GM19239 (cell line): ENCODE measurements around the gene PATL1.

GRCh38 chr11:59210549-59211624 is 1.8 kb downstream of the MPEG1 start:
- RRBS, result 15% methylated on average over 5 of the region's 21 CpGs

DNA sequence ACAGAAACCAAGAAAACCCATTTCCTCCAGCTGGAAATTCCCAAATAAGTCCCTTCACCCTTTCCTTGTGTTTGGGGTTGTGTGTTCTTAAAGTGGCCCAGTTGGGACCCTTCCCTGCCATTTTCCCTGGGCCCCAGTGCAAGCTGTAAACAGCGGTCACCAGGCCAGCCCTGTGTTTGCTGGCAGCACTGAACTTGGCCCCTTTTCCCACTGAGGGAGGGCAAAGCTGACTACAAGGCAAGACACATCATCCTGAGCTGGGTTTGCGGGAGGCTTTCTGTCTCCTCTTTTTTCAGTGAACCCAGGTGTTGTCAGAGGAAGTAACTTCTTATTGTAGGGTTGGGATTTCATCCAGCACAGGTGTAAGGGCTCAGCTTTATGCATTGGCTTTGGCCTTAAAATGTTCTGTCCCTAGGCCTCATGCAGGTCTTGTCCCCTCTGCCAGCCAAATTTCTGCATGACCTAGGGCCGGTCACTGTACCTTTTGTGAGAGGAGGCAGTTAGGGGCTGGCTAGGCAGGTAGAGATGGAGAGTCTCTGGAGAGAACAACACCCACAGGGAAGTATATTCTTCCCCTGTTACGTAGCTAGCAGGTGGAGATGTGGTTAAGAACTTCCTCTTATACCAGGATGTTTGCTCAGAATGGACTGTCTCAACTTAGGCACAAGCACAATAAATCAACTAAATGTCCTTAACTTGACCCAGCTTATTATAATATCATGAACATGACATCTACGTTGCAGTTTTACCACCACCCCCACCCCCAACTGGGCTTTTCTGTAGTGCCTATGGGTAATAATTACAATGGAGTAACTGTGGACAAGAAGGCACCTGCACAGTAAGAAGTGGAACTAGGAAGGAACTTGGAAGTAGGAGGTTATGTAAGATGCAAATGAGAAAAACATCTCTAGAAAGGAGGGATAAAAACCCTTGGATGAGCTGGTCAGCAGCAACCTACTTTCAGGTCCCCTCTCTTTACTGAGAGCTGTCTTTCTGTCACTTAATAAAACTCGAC is 60.5 kb upstream of the MPEG1 start:
- RRBS, result no CpG with 5 or more reads among the region's 6 CpGs

DNA sequence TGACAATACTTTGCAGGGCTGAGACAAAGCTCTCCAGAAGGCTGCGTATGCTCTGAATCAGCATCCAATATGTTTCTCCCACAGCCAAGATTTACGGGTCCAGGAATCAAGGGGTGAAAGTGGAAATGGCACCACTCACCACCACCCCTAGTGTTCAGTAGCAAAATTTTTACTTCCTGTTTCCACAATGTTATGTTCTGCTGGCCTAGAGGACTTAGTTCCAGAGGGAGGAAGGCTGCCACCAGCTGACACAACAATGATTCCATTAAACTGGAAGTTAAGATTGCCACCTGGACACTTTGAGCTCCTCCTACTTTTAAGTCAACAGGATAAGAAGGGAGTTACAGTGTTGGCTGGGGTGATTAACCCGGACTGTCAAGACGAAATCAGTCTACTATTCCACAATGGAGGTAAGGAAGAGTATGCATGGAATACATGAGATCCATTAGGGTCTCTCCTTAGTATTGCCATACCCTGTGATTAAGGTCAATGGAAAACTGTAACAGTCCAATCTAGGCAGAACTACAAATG is 68.6 kb upstream of the MPEG1 start:
- RRBS, result no CpG with 5 or more reads among the region's 4 CpGs

DNA sequence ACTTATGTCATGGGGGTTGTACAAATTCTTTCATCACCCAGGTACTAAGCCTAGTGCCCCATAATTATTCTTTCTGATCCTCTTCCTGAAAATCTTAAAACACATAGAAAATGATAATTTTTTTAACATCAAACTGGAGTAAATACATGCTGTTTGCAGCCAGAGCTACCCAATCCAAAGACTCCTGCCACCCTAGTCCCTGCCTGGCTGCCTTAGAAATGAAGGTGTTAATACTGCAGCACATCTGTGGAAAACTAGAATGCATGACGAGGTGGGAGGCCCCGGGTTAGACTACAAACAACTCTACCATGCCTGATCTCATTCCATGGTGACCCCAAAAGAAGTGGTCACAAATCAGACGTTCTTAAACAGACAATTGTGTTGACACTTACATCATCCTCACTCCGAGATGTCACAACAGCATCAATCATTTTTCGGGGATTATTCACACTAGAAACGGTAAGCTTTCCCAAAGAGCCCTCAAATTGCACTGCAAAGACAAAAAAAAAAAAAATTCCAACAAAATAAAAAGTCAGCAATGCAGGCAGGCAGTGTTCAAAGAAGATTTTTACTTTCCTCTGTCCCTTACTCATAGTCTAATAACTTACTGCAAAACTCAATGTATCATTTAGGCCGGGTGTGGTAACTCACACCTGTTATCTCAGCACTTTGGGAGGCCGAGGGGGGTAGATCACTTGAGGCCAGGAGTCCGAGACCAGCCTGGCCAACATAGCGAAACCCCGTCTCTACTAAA is 17.5 kb downstream of the PATL1 start:
- RRBS, result no CpG with 5 or more reads among the region's 11 CpGs

- RRBS, result no CpG with 5 or more reads among the region's 24 CpGs
These were observed 663 bp downstream of the PATL1 start for GRCh38 chr11:59668011-59668737.

DNA sequence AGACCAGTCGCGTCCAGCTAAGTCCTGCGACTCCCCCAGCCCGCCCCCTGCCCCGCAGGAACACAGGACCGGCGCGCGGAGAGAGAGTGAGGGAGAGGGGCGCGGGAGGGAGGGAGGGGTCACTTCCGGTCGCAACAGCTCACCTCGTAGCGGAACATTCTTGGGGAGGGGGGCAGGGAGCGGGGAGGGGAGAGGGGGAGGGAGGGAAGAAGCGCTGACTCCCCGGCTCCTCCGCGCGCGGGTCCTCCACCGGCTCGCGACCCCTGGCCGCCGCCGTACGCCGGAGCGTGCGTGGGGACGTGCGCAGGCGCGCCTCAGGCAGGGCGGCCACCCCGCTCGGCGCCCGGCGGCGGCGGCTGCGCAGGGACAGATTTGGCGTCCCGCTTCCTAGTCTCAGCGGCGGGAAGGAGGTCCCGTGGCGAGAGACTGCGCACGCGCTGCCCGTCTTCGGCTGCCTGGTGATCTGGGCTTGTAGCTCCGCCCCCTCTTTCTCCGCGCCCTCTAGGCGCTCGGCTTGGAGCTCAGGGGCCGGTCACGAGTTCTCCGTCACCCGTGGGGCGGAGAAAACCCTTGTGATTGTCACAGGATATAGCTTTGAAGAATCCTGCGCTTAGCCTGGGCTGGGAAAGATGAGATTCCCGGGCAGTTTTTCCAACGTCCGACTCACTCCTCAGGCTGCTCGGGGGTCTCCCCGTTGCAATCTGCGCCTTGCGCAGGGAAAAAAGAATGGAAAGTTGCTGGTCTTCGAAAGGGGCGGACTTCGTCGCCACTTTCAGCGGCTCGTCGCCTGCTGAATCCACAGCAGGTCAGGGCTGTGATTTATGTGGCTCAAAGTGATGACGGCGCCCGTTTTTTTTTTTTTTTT is at the start of gene PATL1:
TSS of gene PATL1 (minus strand) at position 300 of the 865 bp plus-strand sequence.
- RRBS, result 1% methylated on average over 22 of the region's 84 CpGs

DNA sequence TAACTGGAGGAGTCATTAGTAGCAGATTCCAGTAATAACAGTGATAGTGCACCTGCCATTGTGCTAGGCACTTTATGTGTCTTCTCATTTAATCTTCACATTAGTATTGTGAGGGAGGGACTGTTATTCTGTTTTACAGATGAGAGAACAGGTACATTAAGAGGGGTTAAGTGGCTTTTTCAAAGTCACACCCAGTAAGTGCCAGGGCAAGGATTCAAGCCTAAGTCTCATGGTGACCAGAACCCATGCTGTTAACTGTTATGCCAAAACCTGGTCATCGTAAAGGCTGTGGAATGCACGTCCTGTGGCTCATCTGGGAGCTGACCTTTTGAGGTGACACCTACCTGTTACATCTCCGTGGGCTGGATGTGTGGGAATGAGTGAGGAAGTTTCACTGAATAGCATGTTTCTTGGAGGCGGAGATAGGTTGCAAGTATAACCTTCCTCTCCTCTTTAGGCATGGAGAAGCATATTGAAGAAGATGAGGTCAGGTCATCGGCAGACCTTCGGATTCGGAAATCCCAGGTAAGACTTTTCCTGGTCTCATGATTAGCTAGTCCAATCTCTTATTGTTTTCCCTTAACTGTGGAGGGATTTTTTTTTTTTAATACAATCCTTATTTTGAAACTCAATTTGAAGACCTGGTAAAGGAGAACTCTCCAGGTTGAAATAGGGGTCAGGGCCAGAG is 20.4 kb downstream of the MRPL16 start:
- RRBS, result no CpG with 5 or more reads among the region's 7 CpGs

GRCh38 chr11:59800604-59801520 is 9.7 kb downstream of the MRPL16 start:
- RRBS, result no CpG with 5 or more reads among the region's 5 CpGs

DNA sequence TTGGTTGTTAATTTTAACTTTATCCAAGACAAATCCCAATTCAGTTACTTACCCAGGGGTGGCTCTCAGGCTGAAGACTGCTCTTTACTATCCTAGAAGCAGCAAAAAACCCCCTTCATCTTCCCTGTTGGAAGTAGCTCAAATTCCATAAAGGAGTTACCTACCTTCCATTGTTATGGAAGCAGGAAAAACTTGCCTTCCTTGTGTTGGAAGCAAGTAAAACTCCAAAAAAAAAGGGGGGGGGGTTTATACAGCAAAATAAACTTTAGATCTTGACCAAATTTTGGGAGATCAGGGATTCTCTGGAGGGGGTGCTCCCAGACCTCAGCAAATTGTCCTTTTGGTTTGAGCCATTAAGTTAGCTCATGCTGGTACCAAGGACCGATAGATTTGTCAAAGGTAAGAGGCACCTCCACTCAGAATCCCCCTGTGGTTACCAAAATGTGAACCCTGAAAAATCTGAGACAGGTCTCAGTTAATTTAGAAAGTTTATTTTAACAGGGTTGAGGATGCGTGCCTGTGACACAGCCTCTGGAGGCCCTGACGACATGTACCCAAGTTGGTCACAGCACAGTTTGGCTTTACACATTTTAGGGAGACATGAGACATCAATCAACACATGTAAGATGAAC is 5.4 kb upstream of the MRPL16 start:
- RRBS, result no CpG with 5 or more reads among the region's 3 CpGs

- RRBS, result no CpG with 5 or more reads among the region's 1 CpG
These were observed 23.2 kb downstream of the MS4A6A start for GRCh38 chr11:60159647-60160198.

DNA sequence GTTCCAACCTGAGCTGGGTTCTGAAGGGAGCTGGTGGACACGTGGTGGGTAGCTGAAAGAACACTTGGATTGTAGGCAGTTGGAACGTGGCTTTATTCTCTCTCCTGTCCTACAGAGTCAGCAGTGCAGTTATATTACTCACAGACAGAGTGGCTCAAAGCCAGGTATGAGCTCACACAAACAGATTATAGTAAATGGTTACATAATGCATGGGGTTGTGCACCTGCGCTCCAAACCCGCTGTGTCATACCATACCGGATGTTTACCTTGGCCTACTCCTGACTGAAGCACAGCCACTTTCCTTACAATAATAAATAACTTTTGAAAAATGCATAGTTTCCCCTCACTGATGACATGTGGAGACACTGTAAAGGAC is 13.6 kb downstream of the MS4A6A start:
- RRBS, result no CpG with 5 or more reads among the region's 5 CpGs

GRCh38 chr11:60222418-60222836 is 20.5 kb downstream of the MS4A4E start:
- RRBS, result no CpG with 5 or more reads among the region's 3 CpGs

- RRBS, result no CpG with 5 or more reads among the region's 2 CpGs
These were observed 14.8 kb upstream of the MS4A7 start for GRCh38 chr11:60363644-60363894.

DNA sequence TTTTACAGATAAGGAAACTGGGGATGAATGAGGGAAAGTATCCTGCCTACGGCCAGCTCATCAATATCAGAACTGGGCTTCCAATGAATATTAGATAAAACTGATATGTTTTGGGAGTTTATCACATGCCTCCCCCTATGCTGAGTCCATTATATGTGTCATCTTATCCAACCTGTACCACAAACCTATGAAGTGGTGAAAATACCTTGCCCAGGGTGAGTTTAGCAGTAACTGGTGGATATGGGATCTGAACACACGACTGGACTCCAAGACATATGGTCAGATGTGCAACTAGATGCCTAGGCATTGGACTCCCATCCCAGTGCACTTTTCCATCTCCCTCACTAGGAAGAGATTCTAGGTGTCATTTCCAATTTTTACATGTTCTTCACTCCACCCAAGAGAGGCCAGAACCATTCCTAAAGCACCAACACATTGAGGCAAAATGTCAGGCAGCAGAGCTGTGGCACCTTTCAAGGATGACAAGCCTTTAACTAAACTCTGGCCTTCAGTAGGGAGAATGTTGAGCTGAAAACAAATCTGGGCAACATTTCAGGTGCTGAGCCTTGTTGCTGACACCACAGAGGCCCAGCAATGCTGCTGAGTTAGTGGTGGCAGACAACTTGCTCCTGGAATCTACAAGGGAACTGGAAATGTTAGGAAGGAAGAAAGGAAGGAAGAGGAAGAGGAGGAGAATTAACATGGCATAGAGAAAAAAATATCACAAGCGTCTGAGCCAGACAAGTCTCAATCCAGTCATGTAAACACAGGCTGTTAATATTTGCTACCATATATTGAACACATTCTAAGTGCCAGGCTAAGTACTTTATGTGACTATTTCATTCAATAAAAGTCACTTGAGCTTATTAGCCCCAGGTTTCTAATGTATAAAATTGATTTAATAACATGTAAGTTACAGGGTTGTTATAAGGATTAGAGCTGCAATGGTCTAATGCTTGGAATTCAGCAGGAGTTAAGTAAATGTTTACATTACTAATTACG is 3.5 kb downstream of the MS4A7 start:
- RRBS, result no CpG with 5 or more reads among the region's 4 CpGs

GRCh38 chr11:60482282-60482732 is 10.3 kb upstream of the MS4A12 start:
- RRBS, result no CpG with 5 or more reads among the region's 3 CpGs

DNA sequence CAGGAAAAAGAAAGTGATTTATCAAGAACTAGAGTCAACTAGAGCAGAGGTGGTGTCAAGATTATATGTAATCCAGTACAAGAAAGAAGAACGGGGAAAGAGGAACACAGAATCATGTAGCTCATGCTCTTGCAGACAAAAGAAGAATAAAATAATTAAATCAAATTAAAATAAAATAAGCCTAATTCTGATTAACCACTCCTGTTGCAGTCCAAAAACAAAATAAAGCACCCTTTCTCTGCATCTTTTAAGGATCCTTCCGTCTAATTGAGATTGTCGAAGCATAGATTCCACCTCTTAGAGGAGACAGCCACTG is 10.0 kb downstream of the MS4A12 start:
- RRBS, result no CpG with 5 or more reads among the region's 3 CpGs

GRCh38 chr11:60615541-60615837 is 83.9 kb upstream of the MS4A8 start:
- RRBS, result no CpG with 5 or more reads among the region's 19 CpGs

- RRBS, result no CpG with 5 or more reads among the region's 8 CpGs
These were observed 1.1 kb downstream of the CD6 start for GRCh38 chr11:60972608-60973036.

GRCh38 chr11:61027272-61027959 is 55.9 kb downstream of the CD6 start:
- RRBS, result no CpG with 5 or more reads among the region's 13 CpGs